NALM6 (cell line): ENCODE measurements around a stretch of chrX.

DNA sequence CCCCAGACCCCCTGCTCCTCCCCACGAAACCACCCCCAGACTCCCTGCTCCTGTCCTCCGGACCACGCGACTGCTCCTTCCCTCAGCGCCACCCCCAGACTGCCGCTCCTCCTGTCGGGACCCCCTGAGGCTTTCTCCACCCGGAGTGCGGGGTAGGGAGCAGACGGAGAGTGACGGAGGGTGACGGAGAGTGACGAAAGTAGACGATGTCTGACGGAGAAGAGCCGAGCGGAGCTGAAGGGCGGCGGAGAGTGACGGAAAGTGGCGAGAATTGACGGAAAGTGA, 267.3 kb upstream of the PLCXD1 start:
- PRO-cap = no peak

DNA sequence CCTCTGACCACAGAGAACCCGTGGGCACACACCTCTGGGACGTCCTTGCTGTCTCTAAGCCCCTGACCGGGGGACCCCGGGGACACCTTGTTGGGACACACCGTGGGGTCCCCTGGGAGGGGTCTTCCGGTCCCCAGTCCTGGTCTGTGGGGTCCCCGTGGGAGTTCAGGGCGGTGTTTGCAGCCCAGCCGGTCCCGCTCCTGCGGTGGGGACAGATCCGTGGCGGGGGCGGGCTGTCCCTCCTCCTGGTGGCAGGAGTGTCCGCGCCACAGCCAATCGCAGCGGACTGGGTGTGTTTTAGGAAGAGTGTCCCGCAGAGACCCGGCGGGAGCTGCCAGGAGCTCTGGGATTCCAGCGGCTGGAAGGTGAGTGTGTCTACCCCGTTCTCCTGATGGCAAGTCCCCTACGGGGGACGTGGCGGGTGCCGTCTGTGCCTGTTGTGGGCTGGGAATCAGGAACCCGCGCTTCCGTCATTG, 5.1 kb upstream of the PLCXD1 start:
- PRO-cap = no peak

GRCh38 chrX:323784-324554, 5.4 kb upstream of the GTPBP6 start:
- PRO-cap = no peak

- PRO-cap = no peak
Measured at GRCh38 chrX:374568-375220, 12.0 kb downstream of the PPP2R3B start.

DNA sequence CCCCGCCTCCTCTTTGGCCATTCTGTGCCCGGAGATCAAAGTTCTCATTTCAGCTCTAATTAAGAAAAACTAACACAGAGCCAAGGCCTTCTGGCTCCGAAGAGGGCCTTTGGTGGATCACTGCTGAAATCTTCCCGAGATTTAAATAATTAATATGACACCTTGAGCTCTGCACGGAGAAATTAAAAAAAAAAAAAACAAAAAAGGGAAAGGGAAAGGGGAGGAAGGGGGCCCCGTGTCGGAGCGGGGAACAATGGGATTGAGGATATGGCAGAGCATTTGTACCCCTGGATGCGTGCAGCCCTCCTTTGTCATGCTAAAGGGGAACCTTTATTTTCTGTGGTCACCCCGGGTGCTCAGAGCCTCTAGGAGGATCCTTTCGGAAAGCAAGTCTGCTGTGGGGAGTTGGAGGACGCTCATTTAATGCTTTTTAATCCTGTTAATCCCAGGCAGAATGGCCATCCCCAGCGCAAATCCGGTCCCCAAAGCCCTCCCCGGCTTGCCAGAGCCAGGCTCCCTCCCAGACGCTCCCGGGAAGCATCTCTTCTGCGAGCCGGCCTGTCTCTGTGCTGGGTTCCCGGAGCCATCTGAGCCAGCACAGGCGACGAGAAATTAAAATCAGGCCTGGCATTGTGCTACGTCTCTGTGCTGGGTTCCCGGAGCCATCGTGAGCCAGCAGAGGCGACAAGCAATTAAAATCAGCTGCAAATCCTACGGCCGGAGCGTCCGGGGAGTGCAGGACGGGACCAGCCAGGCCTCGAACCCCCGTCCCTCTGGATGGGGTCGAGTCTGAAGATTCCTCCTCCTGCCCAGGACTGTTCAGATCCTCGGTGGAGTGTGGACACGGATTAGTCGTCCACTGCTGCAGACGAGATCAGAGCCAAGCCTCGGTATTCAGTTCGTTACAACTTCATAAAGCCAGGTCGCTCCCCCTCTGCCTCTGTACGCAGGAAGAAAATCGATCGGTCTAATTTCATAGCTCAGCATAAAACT, 113.2 kb upstream of the PPP2R3B start:
- PRO-cap = no peak

- PRO-cap = no peak
Measured at GRCh38 chrX:1390558-1391235, 1.2 kb downstream of the SLC25A6 start.

- PRO-cap = no peak
Measured at GRCh38 chrX:1427669-1428320, 24.9 kb downstream of the ASMTL start.

DNA sequence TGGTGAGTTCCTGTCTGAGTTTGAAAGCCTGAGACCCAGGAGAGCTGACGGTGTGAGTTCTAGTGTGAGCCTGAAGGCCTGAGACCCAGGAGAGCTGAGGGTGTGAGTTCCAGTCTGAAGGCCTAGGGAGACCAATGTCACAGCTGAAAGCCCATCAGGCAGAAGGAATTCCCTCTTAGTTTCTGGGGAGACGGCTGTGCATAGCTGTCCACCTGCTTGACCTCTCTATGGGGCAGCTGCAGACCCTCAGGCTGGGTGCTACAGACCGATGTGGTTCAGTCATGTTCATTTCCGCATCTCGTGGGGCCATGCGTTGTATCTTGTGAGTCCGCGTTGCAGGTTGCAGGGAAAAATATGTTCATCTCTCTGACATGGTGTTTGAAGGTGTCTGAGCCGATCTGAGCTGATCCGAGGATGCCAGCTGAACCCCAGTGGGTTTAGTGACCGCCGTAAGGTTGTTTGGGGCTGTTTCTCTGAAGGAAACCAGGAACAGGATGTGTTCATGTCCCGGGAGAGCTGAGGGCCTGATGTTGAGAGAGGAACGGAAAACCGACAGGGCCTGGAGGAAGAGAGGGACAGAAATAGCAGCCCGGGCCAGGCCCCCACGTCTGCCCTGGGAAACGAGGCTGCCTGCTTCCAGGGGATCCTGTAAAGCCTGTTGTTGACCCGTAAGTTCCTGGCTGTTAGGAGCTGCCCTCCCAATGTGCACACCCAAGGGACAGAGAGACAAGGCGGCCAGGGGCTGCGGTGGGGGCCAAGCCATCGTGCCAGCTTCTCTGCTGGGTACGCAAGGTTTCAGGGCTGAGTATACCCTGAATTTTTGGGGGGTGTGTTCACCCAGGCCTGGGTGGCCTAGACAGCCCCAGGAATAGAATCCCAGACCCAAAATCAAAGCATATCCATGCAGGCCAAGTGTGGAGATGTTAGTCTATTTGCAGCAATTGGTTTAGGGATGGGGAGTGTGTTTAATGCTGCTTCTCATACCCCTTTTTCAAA, 9.8 kb upstream of the P2RY8 start:
- PRO-cap = bidirectional peak, plus-strand start at position 546 of the sequence, minus-strand start at position 442 of the sequence; bidirectional peak, plus-strand start at position 721 of the sequence, minus-strand start at position 658 of the sequence

DNA sequence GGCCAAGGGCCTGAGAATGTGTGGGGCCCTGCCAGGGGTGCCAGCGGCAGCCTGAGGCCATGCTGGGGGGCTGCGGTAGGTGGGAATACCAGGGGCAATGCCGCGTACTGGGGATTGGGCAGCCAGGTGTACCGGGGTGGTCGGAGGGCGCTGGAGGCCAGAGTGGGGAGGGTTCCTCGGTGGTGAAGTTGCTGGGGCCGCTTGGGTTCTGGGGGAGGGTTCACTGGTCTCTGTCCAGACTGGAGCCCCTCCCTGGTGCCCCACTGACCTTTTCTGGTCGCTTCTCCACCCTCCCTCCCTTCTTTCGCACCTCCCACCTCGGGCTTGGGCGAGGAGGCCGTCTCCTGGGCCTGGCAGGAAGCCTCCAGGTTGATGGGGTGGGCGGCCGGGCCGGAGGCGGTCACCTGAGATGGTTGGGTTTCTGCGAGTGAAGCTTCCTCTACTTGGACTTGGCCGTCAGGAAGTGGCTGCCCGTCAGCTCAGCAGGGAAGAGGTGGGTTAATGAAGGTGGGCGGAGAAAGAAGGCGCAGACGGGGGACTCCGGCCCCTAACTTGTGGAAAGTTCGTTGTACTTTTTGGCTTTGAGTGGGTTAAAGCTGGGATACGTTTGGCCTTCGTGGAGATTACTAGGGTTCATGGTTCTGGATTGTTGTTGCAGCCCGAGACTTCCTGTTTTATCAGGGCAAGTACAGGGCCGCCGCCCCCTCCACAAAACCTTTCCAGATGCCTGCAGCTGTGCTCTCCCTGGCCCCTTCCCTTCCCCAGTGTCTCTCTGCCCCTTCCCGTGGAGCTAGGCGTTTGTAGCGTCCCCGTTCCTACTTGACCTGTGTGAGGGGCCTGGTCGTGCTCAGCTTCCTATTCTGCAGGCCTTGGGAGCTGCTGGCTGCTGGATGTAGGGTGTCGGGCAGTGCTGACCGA, 1.1 kb downstream of the AKAP17A start:
- PRO-cap = no peak

- PRO-cap = no peak
Measured at GRCh38 chrX:2497864-2499138, 2.5 kb downstream of the DHRSX start.

- PRO-cap = no peak
Measured at GRCh38 chrX:2650608-2651047, 40.5 kb upstream of the CD99 start.

DNA sequence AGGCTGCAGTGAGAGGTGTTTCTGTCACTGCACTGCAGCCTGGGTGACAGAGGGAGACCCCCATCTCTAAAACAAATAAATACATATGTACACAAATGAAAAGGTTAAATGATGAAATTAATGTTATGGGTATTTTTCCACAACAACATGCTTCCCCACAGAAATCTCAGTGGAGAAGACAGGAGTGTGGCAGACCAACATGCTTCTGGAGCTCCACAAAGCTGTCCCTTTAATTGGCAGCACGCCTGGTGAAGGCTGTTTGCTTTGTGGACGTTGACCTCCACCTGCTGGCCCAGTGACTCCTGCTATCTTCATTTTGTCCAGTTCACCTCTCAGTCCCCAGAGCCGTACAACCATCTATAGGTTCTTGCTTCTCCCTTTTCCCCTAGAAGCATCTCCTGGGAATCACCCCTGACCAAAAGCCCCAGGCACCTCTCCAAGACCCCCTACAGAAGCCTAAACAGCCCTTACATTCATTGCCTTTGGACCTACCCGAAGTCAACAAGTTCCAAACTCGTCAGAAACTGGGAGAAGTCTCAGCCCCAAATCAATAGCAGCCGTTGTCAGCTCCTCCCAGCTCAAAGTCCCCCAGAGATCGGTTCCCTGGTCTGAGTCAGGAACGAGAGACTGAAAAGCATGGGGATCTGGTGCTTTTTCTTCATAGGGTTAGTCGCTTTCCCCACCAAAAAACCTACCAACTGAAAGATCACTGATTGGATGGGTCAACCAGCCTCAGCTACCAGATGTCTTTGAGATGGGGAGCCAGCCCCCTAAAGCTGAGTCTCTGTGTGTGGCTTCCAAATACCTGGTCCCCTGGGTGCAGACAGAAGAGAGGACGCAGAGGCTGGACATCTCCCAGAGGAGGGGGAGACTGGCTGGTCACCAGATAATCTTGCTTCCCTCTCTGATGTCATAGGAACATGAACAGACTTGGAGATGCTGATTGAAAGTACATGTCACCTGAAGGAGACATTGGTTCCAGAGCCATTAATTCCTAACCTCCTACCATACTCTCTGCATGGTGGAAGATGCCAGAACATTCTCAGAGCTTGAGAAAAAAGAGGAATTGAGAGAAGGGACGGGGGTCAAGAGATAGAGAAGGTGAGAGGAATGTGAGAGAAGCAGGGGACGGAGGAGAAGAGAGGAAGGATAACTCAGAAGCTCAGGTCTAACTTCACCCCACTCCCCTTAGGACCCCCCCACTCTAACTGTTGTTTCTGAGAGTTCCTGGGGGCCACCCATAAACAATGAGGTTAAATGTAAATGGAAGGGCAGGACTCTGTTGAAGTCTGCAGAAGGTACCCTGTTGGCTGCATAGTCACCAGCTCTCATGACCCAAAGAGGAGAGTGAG, 36.0 kb upstream of the CD99 start:
- PRO-cap = no peak

DNA sequence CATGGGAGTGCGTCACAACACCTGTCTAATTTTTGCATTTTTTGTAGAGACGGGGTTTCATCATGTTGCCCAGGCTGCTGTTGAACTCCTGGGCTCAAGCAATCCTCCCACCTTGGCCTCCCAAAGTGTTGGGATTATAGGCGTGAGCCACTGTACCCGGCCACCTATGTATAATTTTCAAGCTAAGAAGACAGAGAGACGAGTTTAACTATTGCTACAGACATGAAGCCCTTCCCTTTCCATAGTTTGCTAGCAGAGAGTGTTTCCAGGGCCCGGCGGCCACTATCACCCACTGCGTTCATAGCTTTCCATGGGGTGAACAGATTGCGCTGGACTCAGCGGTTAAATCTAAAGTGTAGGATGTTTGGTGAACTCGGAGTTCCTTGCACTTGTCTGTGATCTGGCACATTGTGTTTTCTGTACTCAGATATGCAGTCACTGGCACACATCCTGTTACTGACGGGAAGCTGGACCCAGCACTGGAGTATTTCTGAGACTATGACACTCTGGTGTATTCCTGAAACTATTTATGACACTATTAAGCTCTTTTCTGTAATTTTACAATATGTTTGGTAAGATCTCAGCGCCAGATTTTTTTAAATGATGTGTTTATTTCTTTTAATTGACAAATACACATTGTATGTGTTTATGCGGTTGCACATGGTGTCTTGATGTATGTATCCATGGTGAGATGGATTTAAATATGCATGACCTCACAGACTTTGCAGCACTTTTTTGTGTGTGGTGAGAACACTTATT, 13.9 kb downstream of the CD99 start:
- PRO-cap = no peak

DNA sequence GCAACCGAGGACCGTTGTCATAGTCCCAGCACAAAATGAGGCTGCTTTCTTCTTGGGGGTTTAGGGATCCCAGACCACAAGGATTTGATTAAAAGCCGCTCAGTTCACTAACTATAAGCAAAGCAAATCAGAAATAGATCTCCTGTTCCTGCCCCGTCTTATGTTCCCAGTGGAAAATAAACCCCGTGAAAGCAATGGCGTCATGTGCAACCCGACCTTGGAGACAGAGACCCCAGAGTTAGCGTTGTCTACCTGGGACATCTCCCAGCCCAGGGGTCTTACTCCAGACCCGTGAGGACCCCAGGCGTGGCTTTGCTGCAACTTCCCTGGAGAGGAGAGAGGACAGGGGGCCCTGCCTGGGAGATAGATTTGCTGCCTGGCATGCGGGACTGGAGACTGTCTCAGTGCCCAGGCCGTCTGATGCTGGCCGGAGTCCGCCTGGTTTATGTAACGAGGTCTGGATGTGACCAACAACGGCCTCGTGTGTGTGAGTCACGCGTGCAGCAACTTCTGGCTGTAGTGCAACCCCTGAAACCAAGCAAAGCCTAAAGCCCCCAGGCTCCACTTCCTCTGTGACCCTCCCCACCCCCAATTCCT, 15.6 kb downstream of the XG start:
- PRO-cap = no peak

- PRO-cap = no peak
Measured at GRCh38 chrX:2890118-2890507, 39.0 kb downstream of the ARSD start.

DNA sequence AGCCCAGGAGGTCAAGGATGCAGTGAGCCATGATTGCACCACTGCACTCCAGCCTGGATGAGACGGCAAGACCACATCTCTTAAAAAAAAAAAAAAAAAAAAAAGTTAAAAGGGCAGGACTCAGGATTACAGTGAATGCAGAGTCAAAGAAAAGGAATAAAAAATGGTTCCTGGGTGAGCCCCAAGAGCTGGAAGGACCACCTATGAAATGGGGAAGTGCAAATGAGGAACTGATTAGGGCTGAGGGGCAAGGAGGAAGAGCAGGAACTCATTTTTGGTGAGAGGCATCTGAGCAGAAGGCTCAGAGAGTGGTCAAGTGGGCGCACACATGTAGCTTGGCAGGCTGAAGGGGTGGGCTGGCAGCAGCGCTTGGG, 49.9 kb downstream of the PRKX start:
- PRO-cap = no peak

- PRO-cap = no peak
Measured at GRCh38 chrX:3842789-3843191, 129.3 kb upstream of the PRKX start.

- PRO-cap = no peak
Measured at GRCh38 chrX:4710470-4711263, 997.2 kb upstream of the PRKX start.

GRCh38 chrX:6225900-6226591, 2.6 kb downstream of the NLGN4X start:
- PRO-cap = no peak

DNA sequence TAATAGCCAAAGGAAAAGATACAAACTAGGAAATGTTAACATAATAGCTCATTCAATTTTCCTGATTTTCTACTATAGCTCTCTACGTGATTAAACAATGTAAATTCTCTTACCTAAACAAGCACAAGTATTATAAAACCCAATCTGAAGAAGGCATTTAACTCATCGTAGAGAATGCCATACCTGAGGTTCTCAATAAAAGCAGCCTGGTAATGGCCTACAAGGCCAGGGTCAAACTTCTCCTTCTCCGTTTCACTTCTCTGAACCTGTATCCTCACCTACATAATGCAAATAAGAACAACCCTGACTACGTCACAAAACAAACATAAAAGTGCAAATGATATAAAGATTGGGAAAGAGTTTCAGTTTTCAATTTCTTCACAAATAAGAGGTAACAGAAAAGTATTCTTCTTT, 55.6 kb upstream of the STS start:
- PRO-cap = no peak